Hair follicle dermal papilla cell (primary cell): ENCODE measurements around the gene CRACR2A.

DNA sequence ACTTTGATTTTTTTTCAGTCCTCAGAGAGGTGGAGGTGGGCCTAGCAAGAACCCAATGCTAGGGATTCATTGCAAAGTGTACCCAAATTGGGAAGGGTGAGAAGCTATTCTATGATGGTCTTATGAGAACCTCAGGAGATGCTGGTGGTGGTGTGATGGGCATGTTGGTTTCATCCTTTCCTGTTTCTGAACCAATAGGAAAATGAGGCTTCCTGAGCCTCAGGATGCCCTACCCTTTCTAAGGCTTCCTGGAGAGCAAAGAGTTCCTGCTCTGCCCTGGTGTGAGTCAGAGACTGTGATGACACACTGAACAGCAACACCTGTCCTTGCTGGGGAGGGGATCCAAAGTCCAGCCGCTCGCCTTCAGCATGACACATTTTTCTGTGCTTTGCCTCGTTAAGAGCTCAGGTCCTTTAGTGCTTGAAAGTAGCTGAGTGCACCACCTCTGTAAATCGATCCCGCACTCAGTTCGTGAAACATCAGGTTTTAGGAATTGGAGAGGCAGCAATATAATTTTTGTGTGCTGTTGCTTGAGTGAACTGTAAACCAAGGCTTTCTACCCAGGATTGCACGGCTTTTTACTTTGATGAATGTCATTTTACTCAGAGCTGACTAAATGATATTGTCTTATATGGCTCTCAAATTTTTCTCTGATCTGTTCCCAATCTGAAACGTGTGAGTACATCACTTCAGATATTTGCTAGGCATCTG lies 116.1 kb downstream of the CACNA1C start:
- CAGE, long polyA plus RNA, result no peak

DNA sequence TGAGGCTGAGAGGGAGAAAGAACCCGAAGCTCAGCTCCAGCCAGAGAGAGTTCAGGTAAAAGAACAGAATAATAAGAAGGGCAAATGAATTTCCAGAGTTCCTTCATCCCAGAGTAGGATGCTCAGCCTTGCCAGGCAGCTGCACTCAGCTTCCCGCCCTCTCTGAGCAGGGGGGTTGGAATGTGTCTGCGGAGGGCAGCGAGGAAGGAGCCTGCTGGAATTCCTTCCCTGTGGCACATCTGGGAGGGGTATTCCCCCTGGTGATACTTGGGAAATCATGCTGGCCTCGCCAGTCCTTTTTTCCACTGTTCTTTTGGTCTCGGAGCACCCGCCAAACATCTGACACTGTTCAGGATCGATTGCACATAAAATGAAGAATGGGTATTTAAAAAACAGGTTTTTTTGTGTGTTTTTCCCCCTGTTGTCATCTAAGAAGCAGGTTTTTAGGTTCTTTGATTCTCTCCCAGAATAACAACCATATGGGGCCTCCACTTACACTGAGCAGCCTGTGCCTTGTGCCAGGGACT lies 214.9 kb downstream of the CACNA1C start:
- CAGE, long polyA plus RNA, result no peak

- CAGE, long polyA plus RNA, result no peak
These were observed 283.5 kb downstream of the CACNA1C start for GRCh38 chr12:2336269-2336764.

DNA sequence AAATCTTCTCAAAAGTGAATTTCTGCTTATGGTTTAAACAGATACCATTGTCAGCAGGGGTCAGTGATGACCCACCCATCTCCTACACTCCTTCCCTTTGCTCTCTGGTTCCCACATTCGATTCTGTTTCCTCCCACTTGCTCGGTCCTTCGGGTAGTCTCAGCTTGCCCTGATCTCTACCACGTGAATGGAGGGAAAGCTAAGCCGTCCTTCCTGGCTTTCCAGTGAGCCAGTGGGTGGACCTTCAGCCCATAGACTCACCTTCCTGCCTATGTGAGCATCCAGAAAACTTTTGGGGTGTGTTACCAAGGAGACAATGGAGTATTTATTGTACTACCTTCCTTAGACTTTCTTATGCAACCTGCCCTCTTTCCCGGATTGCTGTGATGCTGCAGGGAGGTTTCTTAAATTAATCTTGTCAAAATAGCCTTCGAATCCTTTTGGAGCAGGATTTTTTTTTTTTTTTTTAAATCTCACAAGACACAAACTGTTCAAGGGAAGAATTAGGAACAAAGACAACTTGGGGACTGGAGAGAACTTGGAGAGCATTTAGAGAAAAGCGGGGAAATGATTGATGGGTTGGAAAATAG lies 306.4 kb downstream of the CACNA1C start:
- CAGE, long polyA plus RNA, result no peak

- CAGE, long polyA plus RNA, result no peak
These were observed 300.3 kb upstream of the FKBP4 start for GRCh38 chr12:2494310-2495026.

DNA sequence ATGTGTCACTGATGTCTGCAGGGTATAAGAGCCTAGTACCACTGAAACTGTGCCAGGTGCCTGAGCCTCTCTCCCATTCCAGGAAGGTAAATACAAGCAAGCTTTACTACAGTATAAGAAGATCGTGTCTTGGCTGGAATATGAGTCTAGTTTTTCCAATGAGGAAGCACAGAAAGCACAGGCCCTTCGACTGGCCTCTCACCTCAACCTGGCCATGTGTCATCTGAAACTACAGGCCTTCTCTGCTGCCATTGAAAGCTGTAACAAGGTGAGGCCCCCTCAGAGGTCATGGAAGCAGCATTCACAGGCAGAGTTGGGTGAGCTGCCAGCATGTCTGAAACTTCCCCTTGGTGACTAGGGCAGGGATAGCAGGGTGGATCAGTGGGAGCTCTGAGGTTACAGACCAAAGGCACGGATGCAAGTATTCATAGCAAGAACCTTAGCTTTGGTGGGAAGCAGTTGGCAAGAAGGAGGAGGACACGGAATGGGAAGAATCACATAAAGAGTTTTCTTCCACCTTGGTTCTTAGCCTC lies 5.6 kb downstream of the FKBP4 start:
- CAGE, long polyA plus RNA, result no peak

- CAGE, long polyA plus RNA, result no peak
These were observed 4.7 kb downstream of the TEAD4 start for GRCh38 chr12:2963766-2964365.

DNA sequence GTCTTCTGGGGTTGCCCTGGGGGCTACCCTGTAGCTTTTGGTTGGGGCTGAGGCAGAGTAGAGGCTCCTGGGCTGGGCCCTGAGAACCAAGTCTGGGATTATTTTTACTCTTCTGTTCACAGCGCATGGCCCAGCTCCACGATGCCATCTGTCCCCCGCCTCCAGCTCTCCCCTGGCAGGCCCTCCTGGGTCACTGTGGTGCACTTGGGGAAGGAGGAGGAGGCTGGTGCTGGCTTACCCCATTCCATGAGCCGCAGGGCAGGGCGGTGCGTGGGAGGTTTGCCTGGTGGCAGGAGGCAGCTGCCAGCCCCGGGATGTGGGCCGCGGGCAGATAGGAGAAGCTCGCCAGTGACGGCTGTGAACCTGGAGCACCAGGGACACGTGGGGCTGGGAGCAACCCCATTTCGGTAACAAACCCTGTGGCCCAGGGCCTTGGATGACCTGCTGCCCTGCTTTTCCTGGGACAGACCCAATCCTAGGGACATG lies 23.2 kb downstream of the TEAD4 start:
- CAGE, long polyA plus RNA, result no peak

GRCh38 chr12:3022799-3023368 lies 54.3 kb upstream of the TSPAN9 start:
- CAGE, long polyA plus RNA, result no peak

DNA sequence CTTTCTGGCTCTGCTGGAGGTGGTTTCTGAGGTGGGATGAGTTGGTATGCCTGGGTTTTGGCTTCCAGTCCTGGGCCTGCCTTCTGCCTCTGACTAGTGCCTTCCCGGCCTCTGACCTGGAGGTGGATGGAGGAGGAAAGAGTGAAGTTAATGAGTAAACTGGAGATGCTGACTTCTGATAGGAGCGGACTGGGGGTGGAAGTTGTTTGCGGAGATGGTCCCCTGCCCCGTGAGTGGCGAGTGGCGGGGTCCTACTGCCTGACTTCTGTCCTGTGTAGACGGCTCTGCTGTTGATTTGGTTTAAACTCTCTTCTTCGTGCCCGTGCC lies 8.5 kb downstream of the TSPAN9 start:
- CAGE, long polyA plus RNA, result no peak

DNA sequence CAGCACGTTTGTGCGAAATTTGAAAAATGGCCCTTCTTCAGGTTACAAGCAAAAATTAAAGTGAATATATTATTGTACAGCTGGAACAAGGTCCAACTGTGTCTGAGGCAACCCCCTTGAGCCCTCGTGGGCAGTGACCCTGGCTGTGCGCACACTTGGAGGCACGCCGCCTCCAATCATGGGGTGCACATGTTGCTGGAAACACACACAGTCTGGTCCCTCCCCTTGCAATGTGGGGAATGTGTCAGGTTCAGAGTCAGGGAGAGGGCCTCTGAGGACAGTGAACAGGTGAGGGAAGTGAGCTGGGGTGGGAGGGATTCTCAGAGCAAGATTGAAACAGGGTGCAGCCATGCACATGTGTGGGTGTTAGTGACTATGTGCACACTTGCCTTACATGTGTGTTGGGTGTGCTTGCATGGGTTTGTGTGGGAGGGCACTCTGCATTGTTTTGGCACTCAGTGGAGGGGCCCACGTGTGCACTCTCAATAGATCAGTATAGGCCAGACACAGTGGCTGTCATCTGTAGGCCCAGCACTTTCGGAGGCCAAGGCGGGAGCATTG lies 9.6 kb downstream of the TSPAN9 start:
- CAGE, long polyA plus RNA, result no peak

- CAGE, long polyA plus RNA, result no peak
These were observed 141.8 kb downstream of the TSPAN9 start for GRCh38 chr12:3218860-3219536.

- CAGE, long polyA plus RNA, result no peak
These were observed 148.3 kb downstream of the TSPAN9 start for GRCh38 chr12:3225153-3226117.

DNA sequence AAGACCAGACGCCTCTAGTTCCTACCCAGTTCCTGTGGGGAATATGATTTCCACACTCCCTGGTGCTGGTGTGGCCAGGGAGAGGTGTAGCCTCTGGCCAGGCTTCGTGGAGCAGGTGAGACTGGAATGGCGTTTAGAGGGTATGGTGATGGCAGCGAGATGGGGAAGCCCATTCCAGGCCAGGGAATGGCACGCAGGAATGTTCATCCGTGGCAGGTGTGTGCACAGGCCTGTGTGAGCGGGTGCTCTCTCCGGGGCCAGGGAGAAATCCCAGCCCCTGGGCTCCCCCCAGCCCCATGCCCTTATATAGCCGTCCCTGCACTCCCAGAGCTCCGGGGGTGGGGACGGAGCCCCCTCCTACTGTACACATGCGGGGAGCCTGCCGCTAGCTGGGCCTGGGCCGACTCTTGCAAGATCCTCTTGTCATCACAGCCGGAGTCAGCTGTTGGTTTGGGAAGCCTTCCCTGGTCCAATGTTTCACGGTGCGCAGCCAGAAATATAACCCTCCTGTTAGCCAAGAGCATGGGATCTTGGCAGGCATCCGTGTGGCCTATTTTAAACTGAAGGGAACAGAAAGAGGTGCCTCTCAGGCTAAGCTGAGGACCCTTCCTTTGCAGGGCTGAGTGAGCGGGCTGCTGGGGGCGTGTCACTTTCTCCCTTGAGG lies 175.1 kb downstream of the TSPAN9 start:
- CAGE, long polyA plus RNA, result no peak

- CAGE, long polyA plus RNA, result no peak
These were observed 187.6 kb downstream of the TSPAN9 start for GRCh38 chr12:3264797-3265237.

- CAGE, long polyA plus RNA, result no peak
These were observed 186.3 kb upstream of the PRMT8 start for GRCh38 chr12:3304377-3305414.

GRCh38 chr12:3752740-3753891 lies at the start of gene CRACR2A:
Gene CRACR2A, minus strand, starts transcription at chr12:3753109.
- CAGE, long polyA plus RNA, result no peak

DNA sequence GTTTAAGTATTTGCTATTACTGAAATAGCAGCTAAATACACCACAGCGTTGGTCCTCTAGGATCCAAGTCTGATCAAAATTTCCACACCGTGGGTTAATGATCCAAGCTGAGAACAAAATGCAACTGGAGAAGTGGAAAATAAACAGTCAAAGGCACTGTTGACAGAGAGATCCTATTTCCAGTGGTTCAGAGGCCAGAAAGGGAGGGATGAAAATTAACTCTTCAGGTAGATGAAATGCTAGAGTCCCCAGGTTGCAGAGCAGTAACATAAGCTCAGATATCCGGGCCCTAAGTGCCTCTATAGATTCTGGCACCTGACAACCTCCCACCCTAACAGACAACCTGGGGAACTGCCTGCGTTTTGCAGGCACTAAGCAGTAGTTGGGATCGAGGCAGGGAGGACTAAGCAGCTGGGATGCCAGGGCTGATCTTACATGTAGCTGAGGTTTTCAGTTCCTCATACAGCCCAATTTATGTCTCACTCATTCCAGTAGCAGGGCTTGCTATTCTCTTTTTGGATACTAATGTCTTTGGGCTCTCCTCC lies 42.7 kb upstream of the CRACR2A start:
- CAGE, long polyA plus RNA, result no peak

- CAGE, long polyA plus RNA, result no peak
These were observed 77.7 kb upstream of the PARP11 start for GRCh38 chr12:3951018-3951241.

DNA sequence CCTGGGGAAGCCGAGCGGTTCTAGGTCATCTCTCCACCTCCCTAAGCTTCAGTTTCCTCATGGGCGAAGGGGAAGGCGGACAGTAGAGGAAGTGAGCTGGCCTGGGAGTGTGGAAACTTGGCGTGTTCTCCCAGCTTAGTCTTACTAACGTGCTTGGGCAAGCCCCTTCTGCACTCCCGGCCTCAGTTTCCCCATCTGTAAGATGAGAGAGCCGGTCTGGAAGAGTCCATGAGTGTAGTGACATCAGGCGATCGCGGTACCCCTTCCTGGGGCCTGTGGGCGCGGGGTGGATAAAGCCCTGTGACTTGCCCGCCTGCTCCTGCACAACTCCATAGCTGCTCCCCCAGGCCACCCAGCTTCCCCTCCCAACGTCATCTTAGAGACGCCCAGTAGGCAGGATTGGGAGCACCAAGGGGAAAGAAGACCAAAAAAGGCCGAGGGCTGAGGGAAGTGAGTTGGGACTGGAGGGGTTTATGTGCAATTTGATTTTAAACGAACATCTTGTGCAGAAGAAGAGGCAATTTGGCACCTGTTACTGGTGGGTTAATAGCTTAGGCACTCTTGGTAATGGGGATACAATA lies 158.8 kb upstream of the PARP11 start:
- CAGE, long polyA plus RNA, result no peak